Right cardiac atrium (tissue), 1 donor: ENCODE measurements around a stretch of chr1.

DNA sequence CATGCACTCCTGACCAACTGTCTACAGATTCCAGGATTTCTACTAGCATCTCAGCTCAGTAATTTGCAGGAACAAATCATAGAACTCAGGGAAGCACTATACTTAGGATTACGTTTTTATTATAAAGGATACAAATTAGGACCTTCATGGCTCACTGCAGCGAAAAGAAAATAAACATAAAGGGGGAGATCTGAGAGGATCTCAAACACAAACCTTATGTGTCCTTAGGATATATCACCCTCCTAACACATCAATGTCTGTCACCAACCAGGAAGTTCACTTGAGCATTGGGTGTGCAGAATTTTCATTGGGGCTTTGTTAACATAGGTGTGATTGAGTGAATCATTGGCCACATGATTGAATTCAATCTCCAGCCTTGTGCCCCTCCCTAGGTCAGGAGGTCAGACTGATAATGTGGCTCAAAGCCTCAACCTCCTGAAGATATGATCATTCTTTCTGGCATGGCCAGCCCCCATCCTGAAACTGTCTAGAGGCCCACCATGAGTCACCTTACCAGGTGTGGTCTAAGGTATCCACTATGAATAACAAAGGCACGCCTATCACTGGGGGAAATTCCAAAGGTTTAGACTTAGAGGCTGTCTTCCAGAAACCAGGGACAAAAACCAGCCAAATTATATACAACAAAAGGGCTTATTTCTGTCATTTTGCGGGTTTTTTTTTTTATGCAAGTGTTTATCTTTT lies 90.0 kb downstream of the PKN2 start:
- PRO-cap: no peak

DNA sequence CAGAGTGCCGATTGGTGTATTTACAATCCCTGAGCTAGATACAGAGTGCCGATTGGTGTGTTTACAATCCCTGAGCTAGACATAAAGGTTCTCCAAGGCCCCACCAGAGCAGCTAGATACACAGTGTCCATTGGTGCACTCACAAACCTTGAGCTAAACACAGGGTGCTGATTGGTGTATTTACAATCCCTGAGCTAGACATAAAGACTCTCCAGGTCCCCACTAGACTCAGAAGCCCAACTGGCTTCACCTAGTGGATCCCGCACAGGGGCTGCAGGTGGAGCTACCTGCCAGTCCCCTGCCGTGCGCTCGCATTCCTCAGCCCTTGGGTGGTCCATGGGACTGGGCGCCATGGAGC lies 1.8 kb upstream of the GBP2 start:
- PRO-cap: no peak

GRCh38 chr1:89271546-89271945 lies 1.1 kb downstream of the GBP5 start:
- PRO-cap: no peak

DNA sequence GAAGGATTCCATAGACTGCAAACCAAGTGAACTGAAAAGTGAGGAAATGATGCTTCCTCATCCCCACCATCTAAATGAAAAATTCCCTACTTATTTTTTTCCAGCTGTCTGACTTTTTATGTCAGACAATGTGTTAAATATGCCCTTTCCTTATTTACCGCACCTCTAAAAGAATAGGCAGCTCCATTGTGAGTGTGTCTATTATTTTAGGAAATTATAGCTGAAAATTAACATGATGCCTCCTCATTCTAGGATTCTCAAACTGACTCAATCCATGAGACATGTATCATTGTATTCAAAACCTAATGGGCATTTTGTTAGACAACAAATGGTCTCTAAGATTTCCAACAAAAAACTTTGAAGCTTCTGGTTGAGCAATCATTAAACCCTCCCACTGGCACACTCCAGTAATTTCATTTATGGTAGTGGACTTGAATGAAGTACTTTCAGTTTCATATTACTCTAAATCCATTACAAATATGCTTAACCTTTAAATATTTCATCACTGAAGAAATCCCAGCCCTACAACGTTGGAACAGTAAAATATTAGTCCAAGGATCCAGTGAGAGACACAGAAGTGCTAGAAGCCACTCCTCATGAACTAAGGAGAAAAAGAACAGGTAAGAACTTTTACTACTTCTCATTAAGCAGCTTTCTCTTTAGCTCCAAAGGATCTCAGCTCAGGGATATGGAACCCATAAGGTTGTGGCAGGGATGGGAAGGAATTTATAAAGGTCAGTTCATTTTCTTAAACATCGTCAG lies 43.5 kb downstream of the GBP6 start:
- PRO-cap: unidirectional peak, plus-strand start at position 546 of the sequence

DNA sequence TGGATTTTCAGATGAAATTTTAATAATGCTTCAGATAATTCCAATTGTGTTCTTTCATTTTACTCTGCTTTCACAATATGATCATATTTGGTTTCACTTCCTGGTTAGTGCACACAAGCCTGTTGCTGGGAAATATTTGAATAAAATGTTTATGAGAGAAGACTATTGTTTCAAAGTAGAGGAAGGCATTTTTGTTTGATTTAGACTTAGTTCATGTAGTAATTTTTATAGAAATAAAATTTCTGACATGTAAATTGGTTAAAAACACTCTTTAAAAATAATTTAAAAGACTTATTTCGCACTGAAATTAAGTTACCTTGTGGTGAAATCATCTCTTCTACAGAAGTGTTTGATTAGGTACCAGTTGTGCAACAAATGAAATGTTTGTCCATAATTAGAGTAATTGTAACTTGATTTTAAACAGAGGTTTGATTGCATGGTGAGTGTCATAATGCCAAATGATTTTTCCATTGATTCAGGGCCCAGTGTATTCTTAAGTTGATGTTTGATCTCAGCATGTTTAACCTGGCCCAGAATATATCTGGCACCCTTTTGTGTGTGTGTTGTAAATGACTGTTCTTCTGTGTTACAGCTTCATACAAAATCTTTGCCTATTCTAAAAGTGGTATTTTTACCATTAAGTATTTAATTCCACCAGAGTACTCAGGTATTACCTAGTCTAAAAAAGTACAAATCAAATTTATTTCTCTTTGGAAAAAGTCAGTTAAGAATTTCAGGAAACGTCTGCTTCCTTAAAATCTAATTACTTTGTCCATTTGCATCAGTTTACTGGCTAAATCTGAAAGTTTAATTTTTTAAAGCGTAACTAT lies 28.5 kb downstream of the LRRC8B start:
- PRO-cap: no peak

DNA sequence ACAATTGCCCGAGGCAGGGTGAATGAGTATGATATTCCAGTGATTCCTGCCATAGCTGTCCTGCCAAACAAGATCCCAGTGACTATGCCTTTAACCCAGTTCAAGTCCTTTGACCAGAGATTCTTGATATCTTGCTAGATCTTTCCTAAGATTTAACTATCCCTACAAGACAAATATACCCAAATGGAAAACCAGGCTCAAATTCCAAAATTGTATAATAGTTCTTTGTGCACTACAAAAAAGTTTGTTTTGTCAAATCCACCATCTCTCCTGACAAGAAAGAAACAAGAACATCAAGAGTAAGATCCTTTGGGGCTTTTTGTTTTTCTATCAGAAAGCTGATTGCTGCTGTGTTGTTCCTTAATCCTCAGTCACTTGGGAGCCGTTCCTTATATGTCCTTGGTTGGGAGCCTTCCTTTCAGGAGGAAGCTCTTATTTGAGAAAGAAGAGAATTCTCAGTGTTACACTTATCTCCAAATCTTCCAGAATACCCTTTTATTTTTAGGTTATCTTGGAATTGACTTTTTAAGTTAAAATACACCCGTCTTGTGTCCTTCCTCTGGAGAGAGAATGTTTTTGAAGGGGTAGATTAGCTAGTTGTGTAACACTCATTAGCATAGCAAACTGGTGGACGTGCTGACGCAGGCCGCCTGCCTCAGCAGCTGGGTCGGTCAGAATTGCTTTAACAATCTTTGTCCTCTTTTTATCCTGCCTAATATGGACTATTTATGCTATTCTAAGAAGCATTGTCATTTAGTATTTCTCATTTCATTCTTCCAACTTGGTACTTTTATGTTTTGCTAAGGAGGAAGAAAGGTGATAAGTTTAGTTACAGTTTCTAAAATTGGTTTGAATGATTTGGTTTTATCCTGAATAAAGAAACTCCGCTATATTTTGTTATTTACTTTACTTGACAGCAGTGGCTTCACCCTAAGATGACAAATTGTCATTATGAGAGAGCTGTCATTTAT lies 42.1 kb downstream of the LRRC8B start:
- PRO-cap: no peak

- PRO-cap: no peak
Observed at GRCh38 chr1:89703377-89703948, 70.5 kb downstream of the LRRC8C start.

DNA sequence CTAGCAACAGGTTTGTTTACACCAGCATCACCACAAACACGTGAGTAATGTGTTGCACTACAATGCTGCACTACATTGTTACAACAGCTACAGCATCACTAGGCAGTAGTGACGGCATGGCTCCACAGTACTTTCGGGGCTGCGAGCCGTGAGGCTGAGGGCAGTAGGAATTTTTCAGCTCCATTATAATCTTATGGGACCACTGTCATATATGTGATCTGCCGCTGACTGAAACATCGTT lies 82.7 kb upstream of the LRRC8D start:
- PRO-cap: no peak

GRCh38 chr1:89843283-89844292 lies 22.8 kb downstream of the LRRC8D start:
- PRO-cap: bidirectional peak, plus-strand start at chr1:89843458, minus-strand start at chr1:89843336; unidirectional peak, minus-strand start at chr1:89843857; unidirectional peak, minus-strand start at chr1:89844034

GRCh38 chr1:89852663-89853458 lies 32.0 kb downstream of the LRRC8D start:
- PRO-cap: no peak

DNA sequence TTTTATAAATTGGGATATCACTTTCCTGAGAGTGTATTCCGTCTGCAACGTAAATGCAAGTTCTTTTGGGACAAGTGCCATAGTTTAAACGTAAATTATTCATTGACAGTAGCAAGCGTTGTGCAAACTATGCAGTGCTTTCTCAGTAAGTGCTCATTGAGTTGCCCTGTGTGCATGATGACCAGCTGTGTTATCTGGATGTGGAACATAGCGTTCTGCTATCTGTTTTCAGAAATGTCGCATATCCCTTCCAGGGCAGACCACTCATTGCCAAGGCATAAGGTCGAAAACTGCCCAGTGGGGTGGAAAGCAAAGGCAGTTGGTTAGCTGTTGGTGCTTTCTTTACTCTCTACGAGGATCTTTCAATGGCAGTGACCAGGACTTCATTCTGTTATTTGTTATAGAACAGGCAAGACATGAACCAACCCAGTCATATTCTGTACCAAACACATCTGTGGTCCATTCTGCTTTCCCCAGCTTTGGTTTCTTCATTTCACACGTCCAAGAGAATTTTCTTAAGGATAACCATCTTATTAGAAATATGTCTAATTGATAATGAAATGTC lies 51.3 kb downstream of the LRRC8D start:
- PRO-cap: no peak

DNA sequence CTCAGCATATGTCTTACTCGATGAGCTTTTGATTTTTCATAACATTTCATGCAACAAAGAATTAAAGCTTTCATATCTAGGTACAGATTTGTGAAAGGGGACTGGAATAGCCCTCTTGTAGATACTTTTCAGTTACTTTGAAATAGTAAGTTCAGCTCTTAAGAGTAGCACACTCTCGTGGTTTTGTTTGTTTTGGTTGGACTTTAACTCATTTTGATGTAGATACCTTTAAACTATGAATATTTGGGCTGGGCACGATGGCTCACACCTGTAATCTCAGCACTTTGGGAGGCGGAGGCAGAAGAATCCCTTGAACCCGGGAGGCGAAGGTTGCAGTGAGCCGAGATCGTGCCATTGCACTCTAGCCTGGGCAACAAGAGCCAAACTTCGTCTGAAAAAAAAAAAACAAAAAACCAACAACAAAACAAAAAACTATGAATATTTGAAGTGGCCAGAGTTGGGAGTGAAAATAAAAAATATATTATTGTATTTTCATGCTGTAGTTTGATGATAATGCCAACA lies 1.5 kb downstream of the ZNF326 start:
- PRO-cap: no peak

- PRO-cap: no peak
Observed at GRCh38 chr1:90012558-90013359, 17.8 kb downstream of the ZNF326 start.

DNA sequence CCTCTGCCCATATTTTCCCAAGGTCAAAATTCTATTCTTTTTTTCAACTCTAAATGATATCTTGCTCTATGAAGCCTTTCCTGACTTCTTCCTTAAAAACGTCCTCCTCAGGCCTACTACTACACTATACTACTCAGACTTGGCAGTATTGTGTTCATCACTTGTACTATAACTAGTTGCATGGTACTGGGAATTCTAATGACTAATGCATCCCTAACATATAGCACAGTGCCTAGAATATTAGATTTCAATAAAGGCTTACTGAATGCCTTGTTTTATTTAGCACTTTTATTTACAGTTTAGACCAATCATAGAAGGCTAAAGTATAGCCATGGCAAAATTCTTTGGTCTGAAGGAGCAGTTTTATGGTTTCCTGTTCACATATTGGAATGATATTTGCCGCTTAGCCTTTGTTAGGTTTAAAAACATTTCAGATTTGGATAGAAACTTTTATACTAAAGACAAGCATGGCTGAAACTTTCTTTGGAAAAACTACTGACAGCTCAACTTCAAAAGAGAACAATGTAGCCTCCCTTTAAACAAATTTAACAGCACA lies 45.6 kb downstream of the ZNF644 start:
- PRO-cap: no peak

GRCh38 chr1:91017241-91017553 lies 4.6 kb downstream of the ZNF644 start:
- PRO-cap: no peak

- PRO-cap: no peak
Observed at GRCh38 chr1:91019901-91020376, 1.9 kb downstream of the ZNF644 start.

GRCh38 chr1:91555781-91556538 lies 55.3 kb downstream of the CDC7 start:
- PRO-cap: no peak

GRCh38 chr1:91606536-91607317 lies 106.1 kb downstream of the CDC7 start:
- PRO-cap: no peak

GRCh38 chr1:91745852-91746409 lies 140.0 kb downstream of the TGFBR3 start:
- PRO-cap: no peak

- PRO-cap: no peak
Observed at GRCh38 chr1:91751127-91751916, 134.6 kb downstream of the TGFBR3 start.